ENCODE results near the genes STARD5 and GOLGA6L9.

GRCh38 chr15:80388745-80389069 is 15.5 kb upstream of the ARNT2 start:
- RRBS = no CpG with 5 or more reads among the region's 2 CpGs

GRCh38 chr15:80588644-80589257 is 106.4 kb upstream of the ABHD17C start:
- RRBS = 89% methylated on average over 1 of the region's 7 CpGs

DNA sequence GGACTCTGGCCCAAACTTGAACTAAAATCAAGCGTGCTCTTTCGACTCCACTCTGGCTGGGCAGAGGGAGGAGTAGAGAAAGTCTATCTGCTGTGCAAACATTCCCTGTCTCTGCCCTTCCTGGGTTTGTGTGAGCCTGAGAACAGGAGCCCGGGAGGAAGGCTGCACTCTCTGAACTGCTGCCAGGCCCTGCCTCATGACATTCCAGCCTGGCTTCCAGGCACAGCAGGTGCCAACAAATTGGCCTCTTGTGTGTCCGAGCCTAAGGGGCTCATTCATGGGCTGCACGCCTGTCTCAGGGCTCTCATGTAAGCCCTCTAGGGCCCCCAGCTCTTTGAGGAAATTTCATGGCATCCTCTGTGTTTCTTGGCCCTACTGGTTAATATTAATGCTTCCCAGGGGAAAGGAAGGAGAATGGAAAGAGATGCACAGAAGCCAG is 77.9 kb downstream of the CEMIP start:
- RRBS = no CpG with 5 or more reads among the region's 5 CpGs

DNA sequence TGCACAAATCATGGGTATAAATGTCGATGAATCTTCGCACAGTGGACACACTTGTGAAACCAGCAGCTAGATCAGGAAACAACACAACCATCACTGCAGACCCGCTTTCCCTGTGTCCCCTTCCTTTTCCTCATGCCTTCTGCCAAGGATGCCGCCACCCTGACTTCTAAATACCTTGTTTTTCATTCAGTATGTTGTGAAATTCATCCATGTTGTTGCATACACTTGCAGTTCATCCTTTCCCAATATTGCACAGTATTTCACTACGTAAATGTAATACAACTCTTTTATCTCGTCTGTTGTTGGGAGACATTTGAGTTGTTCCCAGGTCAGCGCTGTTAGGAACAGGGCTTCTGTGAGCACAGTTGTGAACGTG is 24.2 kb downstream of the TLNRD1 start:
- RRBS = no CpG with 5 or more reads among the region's 8 CpGs

DNA sequence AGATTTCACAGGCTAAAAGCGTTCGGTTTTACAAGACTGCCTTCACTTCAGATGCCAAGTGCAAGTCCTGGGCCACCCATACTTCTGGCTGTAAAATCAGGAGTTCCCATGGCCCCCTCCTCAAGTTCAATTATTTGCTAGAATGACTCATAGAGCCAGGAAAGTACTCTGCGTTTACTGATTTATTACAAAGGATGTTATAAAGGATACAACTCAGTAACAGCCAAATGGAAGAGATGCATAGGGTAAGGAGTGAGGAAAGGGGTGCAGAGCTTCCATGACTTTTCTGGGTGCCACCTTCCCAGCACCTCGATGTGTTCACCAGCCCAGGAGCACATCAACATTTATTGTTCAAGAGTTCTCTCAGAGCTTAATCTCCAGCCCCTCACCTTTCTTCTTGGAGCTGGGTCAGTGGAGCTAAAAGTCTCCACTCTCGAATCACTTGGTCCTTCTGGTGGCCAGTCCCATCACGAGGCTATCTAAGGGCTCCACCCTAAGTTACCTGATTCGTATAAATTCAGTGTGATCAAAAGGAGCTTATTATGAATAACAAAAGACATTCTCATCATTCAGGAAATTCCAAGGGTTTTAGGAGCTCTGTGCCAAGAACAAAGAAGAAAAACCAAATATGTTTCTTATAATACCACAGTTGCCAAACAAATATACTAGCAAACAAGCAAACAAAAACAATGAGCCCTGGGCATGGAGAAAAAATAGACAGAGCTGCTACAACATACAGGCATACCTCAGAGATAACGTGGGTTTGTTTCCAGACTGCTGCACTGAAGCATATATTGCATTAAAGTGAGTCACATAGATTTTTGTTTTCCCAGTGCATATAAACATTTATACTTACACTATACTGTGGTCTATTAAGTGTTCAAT is 20.4 kb upstream of the CFAP161 start:
- RRBS = no CpG with 5 or more reads among the region's 8 CpGs

DNA sequence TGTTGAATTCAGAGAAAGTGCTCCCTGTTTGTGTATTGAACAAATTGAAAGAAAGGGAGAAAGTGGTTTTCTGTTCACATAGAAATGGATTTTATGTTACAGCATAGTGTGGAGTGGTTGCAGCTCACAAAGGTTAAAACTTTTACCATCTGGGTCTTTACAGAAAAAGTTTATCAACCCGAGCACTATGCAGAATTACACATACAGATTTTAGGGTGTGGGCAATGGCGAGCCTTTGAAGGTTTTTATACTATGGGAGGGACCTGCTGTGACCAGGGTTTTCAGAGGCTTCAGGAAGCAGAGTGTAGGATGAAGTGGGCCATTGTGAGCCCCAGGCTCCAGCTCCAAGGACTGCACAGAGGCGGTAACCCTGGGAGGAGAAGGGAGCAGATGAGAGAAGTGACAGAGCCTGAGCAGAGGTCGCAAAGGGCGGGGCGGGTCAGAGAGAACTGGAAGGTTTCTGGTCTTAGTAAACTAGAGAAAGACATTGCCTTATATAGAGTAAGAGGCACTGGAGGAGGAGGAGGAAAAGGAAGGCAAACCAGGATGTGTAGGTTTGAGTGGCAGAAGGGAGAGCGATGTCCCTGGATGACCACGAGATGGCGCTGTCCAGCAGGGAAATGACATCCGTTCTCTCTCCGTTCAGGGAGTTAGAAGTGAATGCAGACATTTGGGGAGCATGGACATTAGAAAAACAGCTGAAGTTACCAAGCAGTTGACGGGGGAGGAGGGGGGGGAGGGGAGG is 49.1 kb downstream of the STARD5 start:
- RRBS = no CpG with 5 or more reads among the region's 12 CpGs

DNA sequence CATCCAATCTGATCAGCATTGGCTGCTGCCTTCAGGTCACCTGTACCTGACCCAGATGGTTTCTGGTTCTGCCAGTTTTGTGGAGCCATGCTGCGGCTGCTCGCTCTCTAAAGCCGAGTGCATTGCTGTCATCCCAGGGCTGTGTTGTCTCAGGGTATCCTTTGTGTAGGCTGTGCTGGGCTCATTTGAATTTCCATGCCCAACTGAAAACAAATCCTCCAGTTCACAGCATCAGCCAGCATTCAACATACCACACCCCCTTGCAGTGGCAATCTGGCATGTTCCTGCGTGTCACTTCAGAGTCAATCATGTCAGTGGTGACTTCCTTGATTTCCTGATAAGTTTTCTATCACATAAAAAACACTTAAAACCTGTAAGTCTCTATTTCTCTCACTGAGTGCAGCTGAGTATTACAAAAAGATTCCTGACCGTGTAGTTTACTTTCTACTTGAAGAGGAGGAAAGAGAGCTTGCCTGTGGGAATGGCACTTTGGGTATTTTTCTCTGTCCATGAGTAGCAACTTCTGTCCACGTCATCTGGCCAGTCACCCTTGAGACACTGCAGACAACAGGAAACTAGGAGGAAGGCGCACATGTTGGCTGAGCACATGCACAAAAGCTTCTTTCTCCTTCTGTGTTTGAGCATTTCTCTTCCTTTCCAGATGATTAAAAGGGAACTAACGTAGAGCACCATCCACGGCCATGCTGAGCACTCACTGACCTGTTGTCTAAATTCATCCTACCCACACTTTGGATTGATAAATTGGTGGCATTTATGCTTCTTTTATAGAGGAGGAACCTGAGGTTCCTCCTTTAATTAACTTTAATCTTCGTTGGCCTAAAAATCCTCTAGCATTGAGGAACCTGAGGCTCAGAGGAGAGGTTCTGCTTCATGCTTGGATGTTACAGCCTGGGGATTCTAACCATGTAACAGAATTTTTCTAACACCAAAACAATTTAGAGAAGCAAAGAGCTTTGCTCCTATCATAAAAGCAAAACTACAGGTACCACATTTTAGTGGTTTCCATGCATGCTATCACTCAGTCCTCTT is 19.7 kb downstream of the STARD5 start:
- RRBS = no CpG with 5 or more reads among the region's 10 CpGs

- RRBS = 2% methylated on average over 41 of the region's 68 CpGs
Observed at GRCh38 chr15:81323723-81324680, at the start of gene STARD5. STARD5 (minus strand) TSS chr15:81324141.

GRCh38 chr15:82298506-82299049 is 36.0 kb downstream of the SAXO2 start:
- RRBS = no CpG with 5 or more reads among the region's 48 CpGs

- RRBS = no CpG with 5 or more reads among the region's 4 CpGs
Observed at GRCh38 chr15:82354657-82354931, 5.3 kb upstream of the GOLGA6L10 start.

DNA sequence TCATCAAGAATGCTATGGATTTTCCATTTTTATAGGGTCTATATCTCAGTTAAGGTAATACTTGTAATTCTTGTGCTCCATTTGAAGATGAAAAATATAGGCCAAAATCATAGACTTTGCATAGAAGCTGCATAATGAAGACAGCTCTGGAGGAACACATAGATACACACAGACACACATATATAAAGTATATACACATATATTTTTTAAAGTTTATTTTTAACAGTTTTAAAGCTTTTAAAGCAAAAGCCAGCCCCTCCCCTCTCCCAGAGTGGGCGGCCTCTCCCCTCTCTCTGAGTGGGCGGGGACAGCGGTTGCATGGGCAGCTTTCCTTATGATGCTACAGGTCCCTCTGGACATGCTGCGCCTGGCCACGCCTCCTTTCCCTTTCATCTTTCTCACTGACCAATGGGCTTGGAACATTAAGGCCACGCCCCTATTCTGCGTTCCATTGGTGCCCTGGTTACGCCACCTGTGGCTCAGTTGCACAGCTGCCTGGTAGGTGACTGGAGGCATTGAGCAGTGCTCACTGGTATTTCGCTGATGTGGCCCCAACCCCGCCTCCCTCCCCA is at the start of gene GOLGA6L9:
Gene GOLGA6L9 (plus strand): TSS at position 280 of the 572 bp plus-strand sequence.
- RRBS = no CpG with 5 or more reads among the region's 10 CpGs

GRCh38 chr15:82540557-82541018 is 331 bp upstream of the RPS17 start:
- RRBS = 3% methylated on average over 1 of the region's 35 CpGs

DNA sequence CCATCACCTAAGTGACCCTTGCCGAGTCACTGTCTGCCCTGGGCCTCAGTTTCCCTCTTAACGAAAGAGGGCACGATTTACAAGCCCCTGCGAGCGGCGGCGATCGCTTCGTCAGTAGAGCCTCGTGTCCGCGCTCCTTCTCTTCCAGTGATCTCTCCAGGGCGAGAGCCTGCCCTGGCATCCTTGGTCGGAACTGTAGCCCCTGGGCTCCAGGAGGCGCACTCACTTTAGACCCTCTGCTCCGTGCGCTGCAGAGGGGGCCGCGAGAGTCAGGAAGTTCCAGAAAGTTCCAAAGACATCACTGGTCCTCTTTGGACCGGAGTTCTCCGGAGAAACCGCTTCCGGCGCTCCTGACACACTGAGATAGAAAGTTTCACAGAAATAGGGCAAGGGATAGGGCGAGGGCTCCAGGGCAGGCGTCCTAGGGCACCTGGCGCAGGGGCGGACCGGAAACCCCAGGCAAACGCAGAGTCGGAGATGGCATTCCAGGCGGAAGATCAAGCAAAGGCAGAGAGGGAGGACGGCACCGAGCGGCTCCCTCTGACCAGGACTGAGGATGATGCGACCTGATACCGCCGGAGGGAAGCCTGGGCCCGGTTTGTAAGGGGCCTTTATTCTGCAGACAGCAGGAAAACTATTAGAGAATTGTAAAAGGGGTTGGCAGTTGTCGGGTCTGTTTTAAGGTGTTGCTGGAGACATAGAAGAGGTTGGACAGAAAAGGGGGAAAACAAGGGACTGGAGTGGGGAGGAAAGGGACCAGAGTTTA is 1.2 kb upstream of the CPEB1 start:
- RRBS = 13% methylated on average over 6 of the region's 40 CpGs

DNA sequence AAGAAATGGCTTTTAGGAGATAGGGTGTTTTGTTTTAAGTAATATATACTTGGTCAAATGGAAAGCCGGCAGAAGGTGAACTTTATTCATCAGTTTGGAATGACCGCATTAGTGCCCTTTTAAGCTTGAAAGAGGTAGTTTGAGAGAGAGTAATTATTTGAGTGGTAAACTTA is 1.2 kb downstream of the WHAMM start:
- RRBS = no CpG with 5 or more reads among the region's 2 CpGs

DNA sequence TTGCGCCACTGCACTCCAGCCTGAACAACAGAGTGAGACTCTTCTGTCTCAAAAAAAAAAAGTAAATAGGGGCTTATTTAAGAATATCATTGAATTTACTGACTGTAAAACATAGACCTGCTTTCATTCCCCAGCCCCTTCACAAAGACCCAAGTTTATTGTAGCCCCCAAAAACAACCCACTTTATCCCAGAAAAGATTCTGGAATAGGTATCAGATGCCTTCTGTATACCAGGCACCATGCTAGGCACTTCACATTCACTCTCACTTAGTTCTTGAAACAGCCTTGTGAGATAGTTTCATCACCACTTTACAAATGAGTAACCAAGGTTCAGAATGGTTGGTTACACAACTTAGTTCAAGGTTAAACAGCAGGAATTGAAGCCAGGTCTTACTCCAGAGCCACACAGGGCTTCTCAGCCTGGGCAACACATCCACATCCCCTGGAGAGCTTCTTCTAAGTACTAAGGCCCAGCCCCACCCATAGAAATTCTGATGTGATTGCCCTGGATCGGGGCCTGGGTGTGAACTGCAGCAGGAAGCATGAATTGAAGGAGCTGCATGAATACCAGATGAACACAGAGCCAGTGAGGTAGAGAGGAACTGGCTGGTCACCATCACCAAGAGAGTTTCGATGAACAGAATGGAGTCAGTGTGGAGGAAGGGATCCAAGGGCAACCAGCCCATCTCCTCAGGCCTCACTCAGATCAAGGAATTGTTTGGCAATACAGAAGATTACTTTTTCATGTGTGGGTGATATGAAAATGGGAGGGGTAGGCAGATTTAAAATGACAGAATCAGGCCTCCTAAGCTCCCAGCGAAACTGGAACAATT is 18.7 kb downstream of the WHAMM start:
- RRBS = no CpG with 5 or more reads among the region's 4 CpGs

DNA sequence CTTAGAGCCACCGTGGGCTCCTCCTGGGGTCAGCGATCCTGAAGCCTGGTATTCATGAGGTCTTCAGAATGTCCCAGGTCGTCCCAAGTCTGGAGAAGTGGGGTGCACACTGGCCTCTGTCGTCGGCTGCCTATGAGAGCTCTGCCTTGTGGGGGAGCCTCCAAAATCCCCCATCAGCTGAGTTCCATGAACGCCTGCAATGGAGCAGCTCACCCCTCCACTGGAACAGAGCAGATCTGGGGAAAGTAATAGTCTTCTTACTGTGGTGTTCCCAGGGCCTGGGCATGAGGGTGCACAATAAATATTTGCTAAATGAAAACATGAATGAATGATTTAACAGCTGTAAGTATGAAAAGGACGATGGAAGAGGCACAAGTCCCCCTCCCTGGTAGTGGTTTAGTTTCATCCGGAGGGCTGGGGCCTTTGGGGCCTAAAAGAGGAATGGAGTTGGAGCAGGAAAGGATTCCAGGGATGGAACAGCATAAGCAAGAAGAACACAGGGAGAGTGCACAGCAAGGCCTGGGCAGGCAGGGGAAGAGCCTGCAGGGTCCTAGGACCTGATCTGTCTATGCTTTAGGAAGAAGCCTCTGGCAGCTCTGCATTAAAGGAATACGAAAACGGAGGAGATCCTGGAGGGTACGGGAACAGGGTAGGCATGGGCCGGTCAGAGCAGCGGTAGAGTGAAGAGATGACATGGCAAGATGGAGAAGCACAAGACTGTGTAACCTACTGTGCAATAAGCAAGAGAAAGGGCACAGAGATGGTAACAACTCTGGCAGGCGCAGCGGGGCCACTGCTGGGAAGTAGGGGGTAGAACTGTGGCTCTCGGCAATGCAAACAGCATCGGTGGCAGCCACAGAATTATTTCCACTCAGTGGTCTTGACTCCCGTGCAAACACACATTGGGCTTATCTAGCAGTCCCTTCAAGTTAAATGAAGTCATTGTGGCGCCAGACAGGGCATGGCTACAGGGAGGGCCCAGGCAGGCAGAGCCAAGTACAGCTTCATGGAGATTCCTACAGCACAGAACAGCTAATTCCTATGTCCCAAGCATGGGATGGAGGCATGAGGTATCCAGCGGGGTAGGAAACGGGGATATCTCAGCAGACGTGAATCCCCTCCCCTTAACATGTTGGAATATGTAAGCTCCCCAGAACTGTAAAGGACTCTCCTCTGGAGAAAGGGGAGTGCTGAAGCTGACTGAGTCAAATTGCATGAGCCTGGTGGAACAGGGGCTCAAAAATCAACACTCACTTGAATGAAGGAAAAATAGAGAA is 28.6 kb downstream of the WHAMM start:
- RRBS = no CpG with 5 or more reads among the region's 22 CpGs

DNA sequence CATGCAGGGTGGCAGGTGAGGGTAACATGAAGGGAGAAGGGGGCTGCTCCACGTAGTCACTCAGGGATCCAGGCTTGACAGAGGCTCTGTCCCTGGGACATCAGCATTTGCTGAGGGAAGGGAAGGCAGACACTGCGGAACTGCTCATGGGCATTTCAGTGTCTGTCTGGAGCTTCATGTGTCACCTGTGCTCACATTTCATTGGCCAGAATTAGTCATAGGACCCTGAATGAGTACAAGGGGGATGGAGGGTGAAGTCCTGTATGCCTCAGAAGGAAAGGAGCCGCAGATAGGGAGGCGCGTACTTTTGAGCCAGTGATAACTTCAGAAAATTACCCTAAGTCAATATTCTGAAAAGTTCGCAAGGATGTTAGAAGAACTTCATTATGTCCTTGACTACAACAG is 34.5 kb downstream of the WHAMM start:
- RRBS = no CpG with 5 or more reads among the region's 6 CpGs

GRCh38 chr15:82855486-82856049 is 46.1 kb downstream of the WHAMM start:
- RRBS = 38% methylated on average over 2 of the region's 9 CpGs

DNA sequence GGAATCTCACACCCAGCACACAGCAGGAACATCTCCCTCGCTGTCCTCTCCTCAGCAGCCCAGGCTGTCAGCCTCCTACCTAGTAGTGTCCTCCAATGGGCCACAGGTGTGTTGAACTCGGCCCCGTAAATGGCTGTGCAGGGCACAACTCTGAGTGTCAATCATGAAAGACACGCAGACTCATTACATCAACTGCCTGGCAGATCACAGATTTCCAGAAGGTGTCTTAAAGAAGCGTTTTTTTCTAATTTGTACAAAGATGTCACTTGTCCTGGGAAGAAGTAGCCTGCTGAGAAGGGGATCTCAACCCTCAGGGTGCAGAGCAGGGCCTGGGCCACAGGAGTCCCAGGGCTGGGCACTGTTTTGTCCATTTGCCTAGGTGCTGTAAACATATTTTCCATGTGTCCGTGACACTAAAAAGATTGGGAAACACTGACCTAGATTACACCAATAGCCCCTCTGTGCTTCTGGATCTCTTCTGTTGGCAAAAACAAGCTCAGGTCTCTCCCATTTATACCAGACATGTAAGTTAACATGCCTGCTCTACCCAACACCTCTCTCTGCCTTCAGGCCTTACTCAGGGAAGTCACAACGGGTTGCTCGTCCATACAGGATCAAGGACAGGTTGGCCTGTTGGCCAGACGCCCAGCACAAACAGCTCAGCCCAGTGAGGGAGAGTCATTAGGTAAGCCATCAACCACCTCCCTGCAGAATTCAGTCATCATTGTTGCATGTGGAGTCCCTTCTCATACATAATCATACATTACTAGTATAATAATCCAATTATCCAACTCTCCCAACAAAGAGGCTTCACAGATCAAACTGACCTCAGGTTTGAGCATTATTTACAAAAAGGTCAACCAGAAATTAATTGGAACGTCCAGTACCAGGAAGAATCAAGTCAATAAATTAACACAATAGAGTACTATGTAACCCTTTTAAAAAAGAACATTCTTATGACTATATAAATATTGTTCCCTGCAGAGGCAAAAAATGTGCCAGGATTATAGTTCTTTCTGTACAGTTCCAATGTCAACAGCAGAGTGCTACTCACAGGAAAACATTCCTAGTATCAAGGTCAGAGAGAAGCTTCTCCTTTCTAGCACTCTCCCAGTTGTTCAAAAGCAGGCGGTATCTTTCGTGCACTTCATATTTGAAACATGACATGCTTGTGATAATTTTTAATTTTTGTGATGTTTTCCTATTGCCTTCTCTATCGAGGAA is 33.4 kb downstream of the HOMER2 start:
- RRBS = no CpG with 5 or more reads among the region's 13 CpGs